ENCODE measurements around a stretch of chr18.

GRCh38 chr18:8799838-8800923 is 94.8 kb downstream of the MTCL1 start:
- PRO-cap, result no peak

GRCh38 chr18:8913733-8914553 is 188.6 kb upstream of the NDUFV2 start:
- PRO-cap, result no peak

- PRO-cap, result no peak
Measured at GRCh38 chr18:8974254-8974836, 128.2 kb upstream of the NDUFV2 start.

- PRO-cap, result unidirectional peak, minus-strand start at chr18:9066997; unidirectional peak, minus-strand start at chr18:9067045
Measured at GRCh38 chr18:9066664-9067558, 35.6 kb upstream of the NDUFV2 start.

DNA sequence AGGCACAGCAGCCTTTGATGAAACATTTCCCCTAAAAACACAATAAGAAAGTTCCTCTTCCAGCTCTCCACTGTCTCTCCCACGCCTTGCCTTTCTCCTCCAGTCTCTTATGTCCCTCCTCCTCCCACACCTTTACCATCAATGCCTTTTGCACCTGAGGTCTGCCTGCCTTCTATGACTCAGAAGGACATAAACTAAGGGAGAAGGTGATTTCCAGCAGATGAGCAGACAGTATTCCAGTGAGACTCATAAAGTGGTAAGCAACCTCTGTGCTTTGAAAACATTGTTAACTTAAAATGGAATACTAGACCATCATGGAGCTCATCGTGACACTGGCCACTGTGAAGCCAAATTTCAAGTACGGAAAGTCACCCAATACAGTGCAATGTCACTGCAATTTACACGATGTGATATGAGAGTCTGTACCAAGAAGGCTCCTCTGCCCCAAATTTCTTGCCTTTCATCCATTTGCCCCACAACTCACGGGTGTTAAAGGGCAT is 34.1 kb upstream of the NDUFV2 start:
- PRO-cap, result no peak

DNA sequence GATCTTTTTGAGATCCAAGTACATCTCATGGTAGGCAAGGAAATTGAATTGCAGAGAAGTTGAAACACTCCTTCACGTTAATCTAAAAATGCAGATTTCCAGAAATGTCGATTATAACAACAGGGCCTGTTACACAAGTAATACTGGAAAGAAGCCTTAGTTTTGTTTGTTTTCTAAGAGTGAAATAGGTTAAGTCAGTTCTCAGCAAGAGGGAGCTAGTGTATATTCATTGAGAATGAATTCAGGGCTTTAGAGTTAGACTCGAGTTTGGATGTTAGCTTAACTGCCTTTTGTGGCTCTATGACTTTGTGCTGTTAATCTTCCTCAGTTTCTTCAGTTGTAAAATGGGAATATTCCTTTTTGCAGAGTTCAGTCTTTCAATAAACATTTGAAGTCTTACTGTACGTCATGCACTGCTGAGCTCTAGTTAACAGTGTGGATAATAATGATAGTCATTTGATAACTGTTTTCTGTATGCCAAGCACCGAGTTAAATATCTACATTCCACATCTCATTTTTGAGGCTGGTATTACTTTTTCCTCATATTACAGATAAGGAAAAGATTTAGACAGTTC is 992 bp downstream of the NDUFV2 start:
- PRO-cap, result no peak

DNA sequence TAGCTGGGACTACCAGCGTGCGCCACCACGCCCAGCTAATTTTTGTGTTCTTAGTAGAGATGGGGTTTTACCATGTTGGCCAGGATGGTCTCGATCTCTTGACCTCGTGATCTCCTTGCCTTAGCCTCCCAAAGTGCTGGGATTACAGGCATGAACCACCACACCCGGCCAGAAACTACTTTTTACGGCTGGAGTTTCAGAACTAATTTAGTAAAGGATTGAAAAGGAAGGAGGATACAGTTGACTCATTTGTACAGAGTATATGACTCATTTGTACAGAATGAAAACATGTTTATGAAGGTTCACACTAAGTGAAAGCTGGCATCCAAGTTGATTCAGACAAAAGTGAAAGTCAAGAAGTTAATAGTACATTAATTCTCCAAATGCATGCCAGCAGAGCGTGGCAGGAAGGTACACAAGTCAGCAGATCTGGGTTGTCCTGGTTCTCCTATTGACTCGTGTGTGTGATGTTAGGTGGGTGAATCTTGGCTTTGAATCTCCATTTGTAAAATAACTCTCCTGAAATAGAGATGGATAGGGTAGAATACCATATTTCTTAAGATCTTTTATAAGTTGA is 14.8 kb downstream of the NDUFV2 start:
- PRO-cap, result bidirectional peak, plus-strand start at position 396 of the sequence, minus-strand start at position 180 of the sequence

DNA sequence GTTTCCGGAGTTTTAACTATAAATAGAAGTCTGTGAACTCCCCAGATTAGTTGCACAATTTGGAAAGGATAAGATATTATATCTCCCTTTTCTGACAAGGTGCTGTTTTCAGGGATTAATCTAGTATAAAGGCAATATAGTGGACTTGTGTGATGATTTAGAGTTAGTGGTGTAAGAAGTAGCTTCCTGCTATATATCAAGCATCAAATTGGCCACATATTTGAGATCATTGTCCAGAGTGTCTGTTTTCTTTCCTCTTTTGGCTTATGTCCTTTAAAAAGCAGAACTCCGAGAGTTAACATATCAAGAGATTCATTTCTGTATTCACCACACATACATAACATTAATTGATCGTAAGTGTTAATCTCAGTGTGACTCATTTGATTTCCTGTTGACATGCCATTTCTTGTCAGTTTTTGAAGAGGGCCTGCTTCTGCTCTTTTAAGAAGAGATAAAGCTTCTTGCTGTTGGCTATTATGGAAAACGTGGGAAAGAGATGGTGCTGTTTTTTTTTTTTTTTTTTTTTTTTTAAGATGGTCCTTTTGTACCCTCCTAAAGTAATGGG is 15.9 kb downstream of the NDUFV2 start:
- PRO-cap, result bidirectional peak, plus-strand start at position 412 of the sequence, minus-strand start at position 349 of the sequence

DNA sequence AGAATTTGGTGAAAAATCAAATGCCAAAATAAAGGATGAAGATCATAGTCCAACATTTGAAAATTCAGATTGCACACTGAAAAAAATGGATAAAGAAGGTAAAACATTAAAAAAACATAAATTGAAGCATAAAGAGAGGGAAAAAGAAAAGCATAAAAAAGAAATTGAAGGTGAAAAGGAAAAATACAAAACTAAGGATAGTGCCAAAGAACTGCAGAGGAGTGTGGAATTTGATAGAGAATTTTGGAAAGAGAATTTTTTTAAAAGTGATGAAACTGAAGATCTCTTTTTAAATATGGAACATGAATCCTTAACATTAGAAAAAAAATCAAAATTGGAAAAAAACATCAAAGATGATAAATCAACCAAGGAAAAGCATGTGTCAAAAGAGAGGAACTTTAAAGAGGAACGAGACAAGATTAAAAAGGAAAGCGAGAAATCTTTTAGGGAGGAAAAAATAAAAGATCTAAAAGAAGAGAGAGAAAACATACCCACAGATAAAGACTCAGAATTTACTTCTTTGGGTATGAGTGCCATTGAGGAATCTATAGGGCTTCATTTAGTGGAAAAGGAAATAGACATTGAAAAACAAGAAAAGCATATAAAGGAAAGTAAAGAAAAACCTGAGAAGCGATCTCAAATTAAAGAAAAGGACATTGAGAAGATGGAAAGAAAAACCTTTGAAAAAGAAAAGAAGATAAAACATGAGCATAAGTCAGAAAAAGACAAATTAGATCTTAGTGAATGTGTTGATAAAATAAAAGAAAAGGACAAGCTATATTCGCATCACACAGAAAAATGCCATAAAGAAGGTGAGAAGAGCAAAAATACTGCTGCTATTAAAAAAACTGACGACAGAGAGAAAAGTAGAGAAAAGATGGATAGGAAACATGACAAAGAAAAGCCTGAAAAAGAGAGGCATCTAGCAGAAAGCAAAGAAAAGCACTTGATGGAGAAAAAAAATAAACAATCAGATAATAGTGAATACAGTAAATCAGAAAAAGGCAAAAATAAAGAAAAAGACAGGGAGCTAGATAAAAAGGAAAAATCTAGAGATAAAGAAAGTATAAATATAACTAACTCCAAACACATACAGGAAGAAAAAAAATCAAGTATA is 79.1 kb upstream of the TWSG1 start:
- PRO-cap, result no peak

DNA sequence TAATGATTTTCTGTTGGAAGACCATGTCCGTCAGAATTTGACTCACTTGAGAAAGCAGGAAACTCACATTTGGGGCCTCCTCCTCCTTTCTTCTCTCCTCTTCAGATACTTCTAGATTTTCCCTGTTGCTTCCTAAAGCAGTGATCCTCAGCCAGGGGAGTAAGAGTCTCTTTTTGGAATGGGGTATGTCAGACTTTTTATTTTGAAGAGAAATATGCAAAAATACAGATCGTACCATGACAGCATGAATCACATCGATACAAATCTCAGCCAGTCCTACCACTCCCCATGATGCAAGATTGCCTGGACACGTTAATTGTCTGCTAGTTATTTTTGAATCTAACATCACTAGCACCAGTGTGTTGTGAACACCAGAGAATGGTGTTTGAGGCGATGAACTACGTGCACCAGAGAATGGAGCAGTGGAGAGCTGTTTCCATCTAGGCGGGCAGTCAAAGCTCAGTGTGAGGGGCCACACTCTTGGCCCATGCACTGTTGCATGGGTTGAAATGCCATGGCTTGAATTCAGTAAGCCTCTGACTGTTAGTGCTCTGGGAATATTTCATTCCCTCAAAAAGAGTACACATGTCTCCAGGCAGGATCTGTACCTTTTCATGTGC is 46.4 kb upstream of the RALBP1 start:
- PRO-cap, result no peak

DNA sequence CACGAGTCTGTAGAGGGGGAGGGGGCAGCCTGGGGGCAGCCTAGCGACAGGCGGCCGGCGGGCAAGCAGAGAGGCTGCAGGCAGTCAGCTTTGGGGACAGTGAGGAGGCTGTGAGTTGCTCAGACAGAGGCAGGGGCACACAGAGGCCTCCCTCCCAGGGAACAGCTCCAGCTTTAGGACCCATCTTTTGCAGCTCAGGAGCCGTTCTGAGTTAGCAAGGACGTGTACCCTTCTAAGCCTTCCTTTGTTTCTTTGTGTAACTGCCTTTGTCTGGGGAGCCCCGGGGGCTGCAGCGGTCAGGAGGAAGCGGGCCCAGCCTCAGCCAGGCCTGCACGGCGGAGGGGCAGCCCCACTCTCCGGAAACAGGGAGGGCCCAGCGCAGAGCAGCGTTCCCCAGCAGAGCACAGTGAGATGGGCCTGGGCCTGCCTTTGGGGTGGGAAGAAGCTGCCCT is 41.1 kb upstream of the RALBP1 start:
- PRO-cap, result no peak

GRCh38 chr18:9612112-9612738 is 2.1 kb downstream of the PPP4R1 start:
- PRO-cap, result no peak

DNA sequence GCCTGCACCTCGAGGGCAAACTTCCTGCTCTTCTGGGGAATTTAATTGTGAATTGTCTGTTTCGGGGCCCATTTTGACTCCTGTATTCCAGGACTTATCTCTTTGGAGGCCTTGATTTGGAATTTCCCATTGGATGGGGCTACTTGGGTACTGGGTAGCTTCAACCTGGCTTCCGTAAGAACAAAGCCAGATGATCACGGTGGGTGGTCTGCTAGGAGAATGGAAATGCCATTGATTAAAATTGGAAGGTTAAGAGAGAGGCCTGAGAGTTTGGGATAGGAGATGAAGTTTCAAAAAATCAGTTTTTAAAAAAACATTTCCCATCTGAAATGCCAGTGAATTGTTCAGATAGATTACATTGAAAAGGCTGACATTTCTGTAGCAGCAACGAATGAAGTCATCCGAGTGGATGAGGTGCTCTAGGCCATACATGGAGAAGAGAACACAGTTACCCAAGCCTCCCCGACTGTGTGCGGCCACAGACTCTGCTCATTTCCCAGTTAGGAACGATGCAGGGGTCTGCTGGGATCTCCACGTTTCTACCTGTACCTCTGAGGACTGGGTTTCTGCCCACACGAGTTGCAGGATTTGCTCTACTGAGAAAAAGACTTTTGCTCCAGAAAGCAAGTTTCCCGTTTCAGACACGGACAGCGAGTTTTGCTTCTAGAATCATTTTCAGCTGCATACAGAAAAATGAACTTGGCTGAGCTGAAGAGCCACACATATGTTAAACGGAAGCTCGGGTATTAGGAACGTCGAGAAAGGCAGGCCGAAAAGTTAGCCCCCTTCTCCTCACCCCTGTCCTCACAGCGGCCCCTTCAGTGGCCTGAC is 862 bp upstream of the RAB31 start:
- PRO-cap, result unidirectional peak, plus-strand start at position 688 of the sequence

DNA sequence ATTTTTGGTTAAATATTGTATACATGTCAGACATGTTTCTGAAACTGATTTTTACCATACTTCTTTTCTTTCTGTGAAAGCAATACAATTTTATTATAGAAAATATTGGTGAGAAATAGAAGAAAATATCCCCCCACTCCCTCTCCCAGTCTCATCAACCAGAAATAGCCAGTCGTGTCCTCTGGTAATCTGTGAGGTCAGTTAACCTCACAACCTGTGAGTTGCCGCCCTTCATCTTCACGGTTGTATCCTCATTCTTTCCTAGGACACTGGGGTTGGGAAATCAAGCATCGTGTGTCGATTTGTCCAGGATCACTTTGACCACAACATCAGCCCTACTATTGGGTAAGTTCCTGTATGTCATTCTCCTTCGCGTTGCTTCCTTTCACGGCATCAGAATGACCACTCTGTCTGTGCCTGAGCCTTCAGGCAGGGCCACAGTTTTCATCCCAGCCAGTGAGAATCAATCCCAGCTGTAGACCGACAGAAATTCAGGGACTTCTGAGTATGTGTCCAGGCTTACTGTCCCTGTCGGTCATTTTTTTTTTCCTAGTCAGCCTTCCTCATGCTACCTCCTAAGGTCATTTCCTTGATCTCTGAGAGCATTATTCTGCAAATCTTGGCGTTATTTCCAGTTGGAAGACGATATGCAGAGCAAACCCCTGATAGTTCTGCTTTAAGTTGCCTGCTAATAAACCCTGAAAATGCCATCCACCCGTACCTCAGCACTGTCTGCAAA is 67.1 kb downstream of the RAB31 start:
- PRO-cap, result no peak

GRCh38 chr18:9898855-9899584 is 13.2 kb downstream of the TXNDC2 start:
- PRO-cap, result no peak

- PRO-cap, result no peak
Measured at GRCh38 chr18:9929116-9929931, 15.5 kb downstream of the VAPA start.

DNA sequence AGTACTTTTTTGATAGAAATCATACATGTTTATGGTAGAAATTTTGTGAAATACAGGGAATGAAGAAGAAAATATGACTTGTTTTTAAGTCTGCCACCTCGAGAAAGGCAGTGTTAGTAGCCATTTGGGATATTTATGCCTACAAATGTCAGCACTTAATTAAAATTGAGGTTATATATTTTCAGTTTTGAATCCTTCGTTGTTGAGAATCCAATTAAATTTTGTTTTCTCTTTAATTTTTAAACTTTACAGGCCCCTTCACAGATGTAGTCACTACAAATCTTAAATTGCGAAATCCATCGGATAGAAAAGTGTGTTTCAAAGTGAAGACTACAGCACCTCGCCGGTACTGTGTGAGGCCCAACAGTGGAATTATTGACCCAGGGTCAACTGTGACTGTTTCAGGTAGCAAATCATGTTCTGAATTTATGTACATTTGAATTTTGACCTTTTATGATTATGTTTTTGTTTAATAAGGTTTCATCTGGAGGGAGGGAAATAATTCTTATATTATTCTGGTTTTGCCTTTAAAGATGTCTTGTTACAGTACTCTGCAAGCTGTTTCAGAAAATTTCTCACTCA is 17.8 kb downstream of the VAPA start:
- PRO-cap, result no peak

- PRO-cap, result no peak
Measured at GRCh38 chr18:9954666-9955926, 41.3 kb downstream of the VAPA start.

- PRO-cap, result no peak
Measured at GRCh38 chr18:9955927-9956429, 42.2 kb downstream of the VAPA start.

DNA sequence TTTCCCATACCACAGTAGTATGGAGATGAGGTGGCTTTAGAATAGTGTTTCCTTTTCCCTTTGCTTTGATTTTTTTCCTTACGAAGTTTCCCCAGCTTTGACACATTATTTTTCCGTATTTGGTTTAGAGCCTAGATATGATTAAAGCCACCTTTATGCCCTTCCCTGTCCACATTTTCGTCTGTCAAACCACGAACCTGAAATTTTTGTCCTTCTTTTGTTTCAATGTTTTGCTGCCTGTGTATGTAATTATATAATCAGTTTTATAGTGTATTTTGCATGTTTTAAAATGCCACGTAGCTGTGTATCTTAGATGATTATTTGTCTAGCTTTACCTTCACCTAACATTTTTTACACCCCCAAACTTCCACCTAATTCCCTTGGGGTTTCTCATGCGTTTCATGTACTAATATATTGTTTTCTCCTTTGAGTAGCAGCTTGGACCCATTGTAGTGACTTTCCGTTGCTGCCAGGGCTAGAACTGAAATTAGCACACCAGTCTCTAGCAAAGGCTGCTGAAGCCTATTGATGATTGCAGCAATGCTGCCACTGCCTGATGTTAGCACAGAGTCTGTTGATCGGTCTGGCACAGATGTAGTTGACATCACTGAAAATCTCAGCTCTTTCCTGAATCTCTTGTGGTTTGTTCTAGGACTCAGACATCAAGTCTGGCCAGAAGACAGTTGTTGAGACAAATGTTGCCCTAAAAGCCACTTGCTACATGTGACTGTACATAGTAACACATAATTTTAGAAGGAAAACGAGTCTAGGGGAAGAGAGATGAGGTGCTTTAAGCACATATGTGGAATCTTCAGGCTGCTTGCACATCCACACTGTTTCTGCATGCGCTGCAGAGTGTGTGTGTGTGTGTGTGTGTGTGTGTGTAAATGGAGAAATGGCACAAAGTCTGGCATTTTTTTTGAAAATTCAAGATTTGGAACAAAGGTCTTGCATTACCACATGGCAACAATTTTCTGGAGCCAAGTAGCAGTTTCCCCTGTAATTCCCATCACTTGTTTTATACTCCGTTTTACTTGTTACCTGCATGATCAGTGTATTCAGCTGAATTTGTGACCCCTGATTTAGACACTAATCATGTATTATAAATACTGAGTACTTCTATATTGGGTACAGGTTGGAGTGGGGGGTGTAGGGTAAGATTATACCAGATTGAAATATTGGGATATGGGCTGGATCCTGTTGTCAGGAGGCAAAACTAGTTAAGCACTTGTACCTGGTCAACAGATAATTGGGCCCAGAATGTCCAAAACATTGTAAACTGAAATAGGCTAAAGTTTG is 47.3 kb downstream of the VAPA start:
- PRO-cap, result no peak